Epithelial cell of prostate (primary cell): ENCODE results near the gene ANAPC16.

GRCh38 chr10:71807488-71808617, 34.5 kb upstream of the VSIR start:
- RRBS: 88% methylated on average over 5 of the region's 24 CpGs

DNA sequence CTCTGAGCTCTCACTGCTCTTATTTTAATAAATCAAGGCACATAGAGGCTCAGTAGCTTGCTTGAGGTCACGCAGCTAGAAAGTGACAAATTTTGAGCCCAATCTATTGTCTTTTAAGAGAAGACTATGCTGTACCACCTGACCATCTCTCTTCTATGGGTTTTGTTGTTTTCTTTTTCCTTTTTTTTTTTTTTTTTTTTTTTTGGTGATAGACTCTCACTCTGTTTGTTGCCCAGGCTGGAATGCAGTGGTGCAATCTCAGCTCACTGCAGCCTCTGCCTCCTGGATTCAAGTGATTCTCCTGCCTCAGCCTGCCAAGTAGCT, 35.6 kb upstream of the VSIR start:
- RRBS: no CpG with 5 or more reads among the region's 1 CpG

GRCh38 chr10:71821763-71822806, 29.0 kb downstream of the PSAP start:
- RRBS: no CpG with 5 or more reads among the region's 11 CpGs

DNA sequence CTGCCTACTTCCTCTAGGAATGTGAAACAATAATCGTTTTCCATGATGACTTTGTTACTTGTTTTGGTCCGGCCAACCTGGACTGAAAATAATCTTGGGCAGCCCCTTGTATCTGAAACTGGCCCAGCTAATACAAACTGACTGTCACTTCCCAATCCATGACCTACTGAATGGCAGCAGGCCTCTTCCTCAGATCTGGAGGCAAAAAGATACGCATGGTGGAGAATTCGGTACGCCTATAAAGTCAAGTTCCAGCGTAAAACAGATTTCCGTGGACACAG, 14.3 kb downstream of the PSAP start:
- RRBS: no CpG with 5 or more reads among the region's 7 CpGs

DNA sequence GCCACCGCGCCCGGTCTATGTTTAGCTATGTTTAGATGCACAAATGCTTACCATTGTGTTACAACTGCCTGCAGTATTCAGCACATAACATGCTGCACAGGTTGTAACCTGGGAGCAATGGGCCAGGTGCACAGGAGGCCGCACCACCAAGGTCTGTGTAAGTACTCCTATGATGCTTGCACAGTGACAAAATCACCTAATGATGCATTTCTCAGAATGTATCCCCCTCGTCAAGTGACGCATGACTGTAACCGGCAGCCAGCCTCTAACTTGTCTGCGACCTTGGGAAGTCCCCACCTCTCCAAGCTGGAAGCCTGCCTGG, 23.1 kb downstream of the SPOCK2 start:
- RRBS: 8% methylated on average over 2 of the region's 8 CpGs

DNA sequence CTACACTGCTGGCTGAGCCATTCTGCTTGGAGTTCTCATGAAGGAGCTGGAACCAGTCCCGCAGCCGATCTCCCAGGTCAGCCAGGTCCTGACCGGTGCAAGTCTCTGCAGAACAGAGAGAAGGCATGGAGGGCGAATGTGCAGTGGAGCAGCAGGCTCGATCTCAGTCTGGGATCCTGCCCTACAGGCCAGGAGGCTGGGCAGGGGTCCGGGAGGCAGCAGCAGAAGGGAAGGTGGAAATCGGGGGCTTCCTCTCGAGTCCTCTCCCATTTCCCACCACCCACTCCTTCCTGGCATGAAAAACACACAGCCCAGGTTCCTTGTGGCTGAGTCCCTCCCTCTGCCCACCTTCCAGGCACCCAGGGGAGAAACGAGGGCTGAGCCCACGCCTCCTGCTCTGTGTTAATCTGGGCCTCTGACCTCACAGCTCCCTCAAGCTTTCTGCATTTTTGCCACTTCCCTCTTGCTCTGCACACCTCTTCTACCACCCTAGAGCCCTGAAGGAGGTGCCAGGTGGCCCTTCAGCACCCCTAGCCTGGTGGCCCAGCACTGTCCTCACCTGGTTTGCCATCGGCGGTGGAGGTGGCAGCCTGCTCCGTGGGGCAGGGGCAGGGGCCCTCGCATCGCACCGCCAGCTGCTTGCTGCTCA, 20.6 kb downstream of the SPOCK2 start:
- RRBS: 96% methylated on average over 2 of the region's 16 CpGs

DNA sequence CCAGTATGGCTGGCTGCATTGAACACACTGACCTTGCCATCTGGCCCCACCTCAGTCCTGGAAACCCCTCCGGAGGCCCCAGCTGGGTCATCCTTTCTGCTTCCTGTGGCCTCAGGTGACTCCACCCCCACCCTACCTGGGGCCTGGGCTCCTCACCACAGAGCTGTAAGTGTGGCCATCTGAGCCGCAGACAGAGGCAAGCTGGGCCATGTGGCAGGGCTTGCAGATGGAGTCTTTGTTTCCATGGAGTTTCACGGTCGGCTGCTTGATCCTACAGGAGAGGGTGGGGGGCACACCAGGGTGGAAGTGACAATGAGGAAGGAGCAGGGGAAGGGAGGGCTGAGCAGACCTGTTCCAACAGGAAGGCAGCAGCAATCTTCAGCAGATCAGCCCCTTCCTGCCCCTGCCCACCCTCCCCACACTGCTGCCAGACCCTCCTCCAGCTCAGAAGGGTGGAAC, 18.2 kb downstream of the SPOCK2 start:
- RRBS: no CpG with 5 or more reads among the region's 4 CpGs

DNA sequence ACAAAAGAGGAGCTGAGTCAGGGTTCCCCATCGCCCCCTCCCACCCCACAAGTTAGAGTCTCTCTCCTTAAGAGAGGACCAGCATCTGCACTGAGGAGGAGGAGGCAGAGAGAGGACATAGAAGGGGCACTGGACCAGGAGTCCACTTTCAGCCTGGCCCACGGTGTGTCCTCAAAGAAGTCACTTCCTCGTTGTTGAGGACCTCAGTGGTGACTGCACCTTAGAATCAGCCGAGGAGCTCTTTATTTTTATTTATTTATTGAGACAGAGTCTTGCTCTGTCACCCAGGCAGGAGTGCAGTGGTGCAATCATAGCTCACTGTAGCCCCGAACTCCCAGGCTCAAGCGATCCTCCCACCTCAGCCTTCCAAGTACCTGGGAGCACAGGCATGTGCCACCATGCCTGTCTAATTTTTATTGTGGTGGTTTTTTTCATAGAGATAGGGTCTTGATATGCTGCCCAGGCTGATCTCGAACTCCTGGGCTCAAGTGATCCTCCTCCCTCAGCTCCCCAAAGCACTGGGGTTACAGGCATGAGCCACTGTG, 11.4 kb downstream of the SPOCK2 start:
- RRBS: no CpG with 5 or more reads among the region's 7 CpGs

DNA sequence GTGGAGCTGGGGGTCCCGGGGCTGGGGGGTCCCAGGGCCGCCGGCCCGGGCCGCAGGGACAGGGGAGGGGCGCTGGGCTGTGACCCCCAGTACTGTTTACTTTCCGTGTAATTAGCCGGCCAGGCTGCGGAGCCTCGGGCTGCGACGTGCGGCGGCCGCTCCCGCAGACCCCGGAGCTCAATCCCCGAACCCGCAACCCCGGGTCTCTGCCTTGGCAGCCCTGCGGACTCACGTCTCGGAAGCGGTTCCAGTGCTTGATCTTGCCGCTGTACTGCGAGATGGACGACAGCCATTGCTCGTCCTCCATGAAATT, 487 bp downstream of the SPOCK2 start:
- RRBS: 4% methylated on average over 19 of the region's 28 CpGs

- RRBS: no CpG with 5 or more reads among the region's 6 CpGs
Measured at GRCh38 chr10:72134914-72135522, 46.7 kb upstream of the SPOCK2 start.

DNA sequence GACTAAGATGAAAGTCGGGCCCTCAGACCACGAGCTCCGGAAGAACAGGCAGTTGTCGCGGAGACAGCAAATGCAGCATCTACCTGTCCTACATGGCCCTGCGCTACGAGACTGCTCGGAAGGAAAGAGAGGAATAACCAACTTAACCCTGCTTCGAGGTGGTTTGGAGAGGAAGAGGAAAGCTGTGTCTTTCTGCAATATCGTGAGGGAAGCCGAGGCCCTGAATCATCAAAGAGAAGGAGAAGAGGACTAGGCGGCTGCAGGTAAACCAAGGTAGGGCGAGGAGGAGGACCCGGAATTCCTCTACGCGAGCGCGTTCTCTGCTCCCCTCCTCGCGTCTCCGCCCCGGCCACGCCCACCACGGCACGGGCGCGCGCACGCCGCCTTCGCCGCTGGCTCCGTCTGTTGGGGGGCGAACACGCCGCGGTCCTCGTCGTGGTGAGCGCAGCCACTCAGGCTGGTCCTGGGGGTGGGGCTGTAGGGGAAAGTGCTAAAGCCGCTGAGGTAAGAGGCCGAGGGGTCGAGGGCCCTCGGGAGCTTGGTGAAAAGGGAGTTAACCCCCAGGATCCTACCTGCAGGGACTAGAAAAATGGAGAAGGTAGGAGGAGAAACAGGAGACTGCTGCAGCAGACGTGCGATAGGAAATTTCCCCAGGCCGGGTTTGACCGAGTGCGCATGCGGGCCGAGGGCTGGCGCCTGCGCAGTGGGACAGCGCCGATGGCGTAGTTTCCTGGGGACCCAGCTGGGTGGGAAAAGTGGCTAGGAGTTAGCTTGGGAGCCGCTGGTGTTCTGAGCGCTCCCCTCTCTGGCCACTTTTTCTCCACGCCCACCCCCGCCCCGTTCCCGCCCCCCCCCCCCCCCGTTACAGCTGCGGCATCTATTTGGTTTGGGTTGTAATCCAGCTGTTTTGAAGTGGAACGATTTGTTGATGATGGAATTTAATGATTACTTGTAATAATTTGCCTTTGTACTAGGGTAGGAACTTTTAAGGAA, at the start of gene ANAPC16:
TSS of gene ANAPC16 (plus strand) at position 378 of the 993 bp plus-strand sequence.
- RRBS: 1% methylated on average over 9 of the region's 65 CpGs

GRCh38 chr10:72223567-72224230, 7.6 kb upstream of the ASCC1 start:
- RRBS: no CpG with 5 or more reads among the region's 2 CpGs

GRCh38 chr10:72235765-72236494, 19.9 kb upstream of the ASCC1 start:
- RRBS: no CpG with 5 or more reads among the region's 5 CpGs

DNA sequence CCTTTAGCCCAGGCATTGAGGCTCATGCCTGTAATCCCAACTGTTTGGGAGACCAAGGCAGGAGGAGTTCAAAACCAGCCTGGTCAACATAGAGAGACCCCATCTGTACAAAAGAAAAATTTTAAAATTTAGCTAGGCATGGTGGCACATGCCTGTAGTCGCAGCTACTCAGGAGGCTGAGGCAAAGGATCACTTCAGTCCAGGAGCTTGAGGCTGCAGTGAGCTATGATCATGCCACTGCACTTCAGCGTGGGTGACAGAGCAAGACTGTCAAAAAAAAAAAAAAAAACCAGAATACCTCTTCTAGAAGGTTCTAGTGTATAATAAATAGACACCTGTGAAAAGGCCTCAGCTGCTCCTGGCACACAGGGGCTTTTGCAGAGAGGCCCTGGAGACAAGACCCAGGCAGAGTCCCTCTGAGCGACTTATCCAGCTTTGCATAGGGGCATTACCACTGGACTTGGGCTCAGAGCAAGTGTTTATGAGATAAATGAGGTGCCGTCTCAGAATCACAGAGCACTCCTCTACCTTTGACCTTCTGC, 19.2 kb upstream of the DDIT4 start:
- RRBS: no CpG with 5 or more reads among the region's 4 CpGs

DNA sequence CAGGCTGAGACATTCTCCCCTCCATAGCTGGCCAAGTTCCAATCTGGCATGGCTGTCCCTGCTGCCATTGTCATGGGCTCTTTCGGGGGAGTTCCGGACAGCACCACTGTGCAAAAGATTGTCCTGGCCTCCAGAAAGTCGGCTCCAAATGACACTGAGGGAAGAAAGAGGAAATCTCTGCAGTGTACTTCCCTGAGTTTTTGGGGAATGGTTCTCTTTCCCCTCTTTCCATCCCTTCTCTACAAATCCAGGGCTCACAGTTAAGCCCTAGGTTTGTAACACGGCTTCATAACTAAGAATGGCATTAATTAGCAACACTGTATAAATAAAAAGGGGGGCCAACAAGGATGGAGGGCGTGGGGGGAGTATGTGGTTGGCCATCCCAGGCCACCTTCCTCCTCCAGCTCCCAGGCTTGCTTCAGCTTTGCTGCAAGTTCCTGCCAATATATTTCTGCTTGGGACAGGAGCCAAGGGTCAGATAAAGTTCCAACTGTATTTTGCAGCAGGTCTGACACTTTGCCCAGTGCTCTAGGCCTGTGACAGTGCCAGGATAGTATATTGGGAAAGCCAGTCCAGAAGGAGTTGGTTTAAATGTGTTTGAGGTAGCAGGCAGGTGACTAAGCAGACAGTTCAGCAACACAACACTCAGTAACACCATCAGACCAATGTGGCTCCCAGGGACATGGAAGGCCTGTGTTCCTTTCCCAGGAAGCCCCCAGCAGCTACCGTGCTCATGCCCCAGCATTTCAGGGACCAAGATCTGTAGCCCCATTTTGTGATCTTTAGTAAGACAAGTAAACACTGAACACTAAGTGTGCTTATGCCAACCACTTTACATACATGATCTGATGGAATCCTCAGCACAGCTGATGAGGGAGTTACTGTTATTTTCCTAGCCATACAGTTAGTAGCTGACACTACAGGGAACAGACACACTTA, 39.2 kb downstream of the DNAJB12 start:
- RRBS: no CpG with 5 or more reads among the region's 6 CpGs

DNA sequence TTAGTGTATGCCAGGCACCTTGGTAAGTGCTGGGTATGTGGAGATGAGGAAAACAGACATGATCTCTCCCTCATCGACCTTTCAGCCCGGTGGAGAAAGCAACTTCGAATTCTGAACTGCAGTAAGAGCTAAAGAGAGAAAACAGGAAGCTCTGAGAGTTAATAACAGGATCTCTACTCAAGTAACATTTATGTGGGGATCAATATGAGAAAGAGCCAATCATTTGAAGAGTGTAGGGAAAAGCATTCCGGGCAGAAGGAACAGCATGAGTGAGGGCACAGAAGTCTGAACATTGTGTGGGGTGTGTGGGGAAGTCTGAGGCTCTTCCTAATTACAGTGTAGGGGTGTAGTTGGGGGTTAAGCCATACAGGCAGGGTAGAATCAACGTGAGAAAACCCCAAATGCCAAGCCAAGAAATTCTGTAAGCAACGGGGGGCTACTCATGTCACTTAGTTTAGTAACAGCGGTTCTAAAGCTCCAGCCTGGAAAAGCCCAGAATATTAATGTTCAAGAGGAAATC, 36.4 kb downstream of the DNAJB12 start:
- RRBS: no CpG with 5 or more reads among the region's 7 CpGs

DNA sequence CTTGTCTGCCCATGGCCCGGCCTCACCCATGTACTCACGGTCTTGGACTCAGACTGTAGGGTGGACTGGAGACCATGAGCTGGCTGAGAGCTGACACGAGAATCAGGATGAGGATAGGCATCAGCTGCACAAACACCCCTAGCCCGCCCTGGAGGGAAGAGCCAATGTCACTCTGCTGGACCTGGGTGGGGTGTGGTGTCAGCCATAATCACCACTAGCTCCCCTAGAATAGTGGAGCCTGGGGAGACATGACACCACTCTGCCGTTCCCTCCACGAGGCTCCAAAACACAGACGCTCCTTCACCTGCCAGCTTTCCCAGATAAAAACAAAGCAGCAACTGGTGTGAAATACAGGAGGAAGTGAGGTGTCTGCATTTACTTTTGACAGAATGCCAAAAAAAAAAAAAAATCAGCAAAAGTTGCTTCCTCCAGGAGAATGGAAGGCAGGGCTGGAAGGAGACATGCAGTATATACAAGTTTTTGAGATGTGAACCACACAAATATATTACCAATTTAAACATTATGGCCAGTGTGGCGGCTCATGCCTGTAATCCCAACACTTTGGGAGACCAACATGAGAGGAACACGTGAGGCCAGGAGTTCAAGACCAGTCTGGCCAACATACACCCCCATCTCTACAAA, 16.4 kb downstream of the DNAJB12 start:
- RRBS: no CpG with 5 or more reads among the region's 9 CpGs

GRCh38 chr10:72341953-72342378, 12.8 kb downstream of the DNAJB12 start:
- RRBS: no CpG with 5 or more reads among the region's 9 CpGs

DNA sequence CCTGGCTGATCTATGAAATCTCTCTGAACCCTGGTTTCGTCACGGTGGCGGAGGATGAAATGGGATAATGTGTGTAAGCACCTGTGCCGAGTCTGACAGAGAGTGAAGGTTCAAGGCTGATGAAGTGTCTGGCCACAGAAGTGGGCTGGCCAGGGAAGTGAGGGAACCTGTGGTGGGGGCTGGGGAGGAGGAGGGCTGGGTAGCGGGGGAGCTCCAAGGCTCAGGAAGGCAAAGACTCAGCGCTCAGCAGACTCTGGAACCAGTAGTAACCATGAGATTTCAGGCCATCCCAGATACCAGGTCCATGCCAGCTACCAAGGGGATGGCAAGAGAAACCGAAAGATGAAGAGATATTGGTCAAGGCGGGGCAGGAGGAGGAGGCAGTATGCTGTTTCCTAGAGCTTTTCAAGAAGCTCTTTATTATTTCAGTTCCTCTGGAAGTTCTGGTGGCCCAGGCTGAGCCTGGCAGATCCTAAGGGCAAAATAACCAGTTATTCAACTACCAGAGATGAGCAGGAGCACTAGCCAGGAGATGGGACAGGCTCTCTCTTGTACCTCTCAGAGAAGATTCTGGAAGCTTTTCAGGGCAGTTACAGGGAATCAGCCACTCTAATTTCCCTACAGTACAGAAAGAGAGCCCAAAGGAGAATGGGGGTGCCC, 5.4 kb downstream of the DNAJB12 start:
- RRBS: no CpG with 5 or more reads among the region's 8 CpGs

GRCh38 chr10:72353935-72354447, 728 bp downstream of the DNAJB12 start:
- RRBS: 1% methylated on average over 9 of the region's 27 CpGs